LNCaP clone FGC (cell line): ENCODE measurements around a stretch of chr3.

DNA sequence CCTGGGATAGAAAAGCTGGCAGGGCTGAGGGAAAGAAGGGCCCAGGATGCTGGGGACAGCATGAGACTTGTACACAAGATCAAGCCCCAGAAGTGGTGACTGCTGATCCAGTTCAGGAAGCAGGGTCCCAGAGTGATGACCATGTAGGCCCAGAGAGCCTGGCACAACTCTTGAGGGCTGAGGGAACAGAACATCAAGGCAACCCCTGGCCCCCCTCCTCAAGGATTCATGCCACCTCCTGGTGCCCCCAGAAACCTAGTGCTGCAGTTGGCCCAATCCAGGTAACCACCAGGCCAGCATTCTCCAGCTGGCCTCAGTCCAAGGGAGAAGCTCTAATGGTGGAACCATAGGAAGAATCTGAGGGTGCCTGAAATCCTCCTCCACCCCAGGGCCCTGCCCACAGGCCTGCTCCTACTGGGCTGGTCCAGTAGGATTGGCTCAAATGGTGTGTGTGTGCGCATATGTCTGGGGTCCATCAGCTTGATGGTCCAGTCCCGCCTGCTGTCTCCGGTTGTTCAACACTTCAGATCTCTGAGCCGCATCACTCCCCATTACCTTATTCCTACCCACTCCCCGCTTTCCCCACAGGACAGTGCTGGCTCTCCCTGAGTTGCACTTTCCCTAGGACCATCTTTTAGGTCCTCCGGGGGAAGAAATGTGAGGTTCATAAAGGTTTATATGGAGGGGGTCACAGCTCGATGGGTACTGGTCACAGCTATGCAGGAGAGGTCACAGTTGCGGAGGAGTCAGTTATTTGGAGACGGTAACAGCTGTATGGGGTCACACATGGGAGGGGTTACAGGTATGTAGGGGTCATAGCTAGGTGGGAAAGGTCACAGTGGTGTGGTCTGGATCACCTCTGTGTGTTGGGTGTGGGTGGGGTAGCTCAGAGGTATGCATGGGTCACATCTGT lies 7.6 kb downstream of the HYAL2 start:
- RRBS, 2 experiments = no CpG with 5 or more reads among the region's 9 CpGs

- RRBS, 2 experiments = no CpG with 5 or more reads among the region's 10 CpGs
Observed at GRCh38 chr3:50583459-50584357, 14.4 kb downstream of the HEMK1 start.

DNA sequence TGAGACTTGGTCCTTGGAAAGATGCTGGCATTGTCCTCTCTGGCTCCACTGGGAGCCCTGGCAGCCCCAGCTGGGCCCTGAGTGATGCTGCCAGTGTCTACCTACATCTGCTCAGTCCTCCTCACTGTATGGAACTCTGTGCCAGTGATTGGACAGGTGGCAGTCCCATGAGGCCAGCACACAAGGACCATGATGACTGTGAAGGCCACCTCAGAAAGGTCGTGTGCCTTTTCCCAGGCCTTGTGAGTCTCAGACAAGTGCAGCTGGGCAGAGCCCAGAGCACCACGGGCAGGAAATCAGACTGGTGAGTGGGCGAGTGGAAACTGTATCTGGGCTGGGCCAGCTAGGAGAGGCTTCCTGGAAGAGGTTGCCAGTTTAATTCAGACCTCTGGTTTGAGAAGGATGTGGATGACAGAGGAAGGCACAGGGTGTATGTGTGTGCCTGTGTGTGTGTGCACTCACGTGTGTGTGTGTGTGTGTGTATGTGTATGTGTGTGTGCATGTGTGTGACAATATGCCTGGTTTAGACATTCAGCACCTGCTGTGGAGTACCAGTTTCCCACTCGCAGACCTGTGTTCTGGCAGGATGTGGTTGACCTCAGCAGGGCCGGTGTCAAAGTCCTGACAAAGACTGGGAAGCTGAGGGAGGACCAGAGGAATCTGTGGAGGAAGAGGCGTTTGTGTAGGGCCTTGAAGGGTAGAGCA lies 7.0 kb downstream of the MAPKAPK3 start:
- RRBS, 2 experiments = no CpG with 5 or more reads among the region's 7 CpGs

- RRBS, 2 experiments = no CpG with 5 or more reads among the region's 15 CpGs
Observed at GRCh38 chr3:50978932-50979247, 304.2 kb downstream of the DOCK3 start.

GRCh38 chr3:51340259-51341064 lies 44.6 kb upstream of the MANF start:
- RRBS, 2 experiments = no CpG with 5 or more reads among the region's 3 CpGs

DNA sequence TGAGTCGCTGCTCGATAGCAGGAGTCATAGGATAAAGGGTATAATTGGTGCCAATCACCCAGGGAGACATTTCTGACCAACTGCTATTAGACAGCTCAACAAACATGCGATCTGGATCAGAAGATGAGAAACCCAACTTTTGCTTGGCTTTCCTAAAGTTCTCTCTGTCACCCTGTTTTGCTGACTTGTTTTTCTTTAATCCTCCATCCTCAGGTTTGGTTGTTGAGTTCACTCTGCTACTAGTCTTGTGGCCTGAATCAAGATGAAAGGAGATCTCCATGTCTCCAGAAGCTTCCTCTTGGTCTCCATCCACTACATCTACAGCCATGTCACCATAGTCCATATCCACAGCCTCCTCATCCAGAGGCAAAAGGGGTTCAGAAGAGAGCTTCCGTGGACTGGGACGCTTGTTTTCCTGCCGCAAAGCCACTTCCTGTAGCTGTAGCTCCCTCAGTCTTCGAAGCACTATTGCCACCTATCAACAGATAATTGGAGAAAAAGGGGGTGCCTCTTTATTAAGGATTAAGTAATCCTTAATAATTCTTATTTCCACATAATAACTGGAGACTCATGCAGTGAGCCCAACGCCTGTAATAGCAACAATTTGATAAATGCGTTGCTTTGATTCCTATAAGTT lies 50.5 kb downstream of the RBM15B start:
- RRBS, 2 experiments = no CpG with 5 or more reads among the region's 9 CpGs

GRCh38 chr3:51798535-51799136 lies 19.6 kb upstream of the IQCF6 start:
- RRBS, 2 experiments = no CpG with 5 or more reads among the region's 1 CpG

DNA sequence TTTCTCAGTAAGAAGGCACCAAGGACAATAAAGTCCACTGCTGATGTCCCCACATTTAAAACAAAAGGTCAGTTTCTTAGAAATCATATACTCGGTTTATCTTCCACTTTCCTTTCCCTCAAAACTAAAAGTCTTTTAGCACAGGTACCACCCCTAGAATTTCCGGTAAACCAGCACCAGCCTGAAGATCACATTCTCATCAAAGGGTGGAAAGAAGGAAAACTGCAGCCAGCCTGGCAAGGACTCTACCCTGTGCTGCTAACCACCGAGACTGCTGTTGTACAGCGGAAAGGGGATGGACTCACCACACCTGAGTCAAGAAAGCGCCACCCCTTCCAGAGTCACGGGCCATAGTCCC lies 3.2 kb downstream of the IQCF1 start:
- RRBS, 2 experiments = no CpG with 5 or more reads among the region's 6 CpGs

GRCh38 chr3:51962699-51963179 lies 4.5 kb downstream of the PCBP4 start:
- RRBS, 2 experiments = no CpG with 5 or more reads among the region's 5 CpGs

GRCh38 chr3:51975623-51976254 lies 875 bp downstream of the ABHD14A start:
- RRBS, 2 experiments = no CpG with 5 or more reads among the region's 30 CpGs

- RRBS, 2 experiments = no CpG with 5 or more reads among the region's 24 CpGs
Observed at GRCh38 chr3:52005294-52006425, 10.0 kb upstream of the RPL29 start.

DNA sequence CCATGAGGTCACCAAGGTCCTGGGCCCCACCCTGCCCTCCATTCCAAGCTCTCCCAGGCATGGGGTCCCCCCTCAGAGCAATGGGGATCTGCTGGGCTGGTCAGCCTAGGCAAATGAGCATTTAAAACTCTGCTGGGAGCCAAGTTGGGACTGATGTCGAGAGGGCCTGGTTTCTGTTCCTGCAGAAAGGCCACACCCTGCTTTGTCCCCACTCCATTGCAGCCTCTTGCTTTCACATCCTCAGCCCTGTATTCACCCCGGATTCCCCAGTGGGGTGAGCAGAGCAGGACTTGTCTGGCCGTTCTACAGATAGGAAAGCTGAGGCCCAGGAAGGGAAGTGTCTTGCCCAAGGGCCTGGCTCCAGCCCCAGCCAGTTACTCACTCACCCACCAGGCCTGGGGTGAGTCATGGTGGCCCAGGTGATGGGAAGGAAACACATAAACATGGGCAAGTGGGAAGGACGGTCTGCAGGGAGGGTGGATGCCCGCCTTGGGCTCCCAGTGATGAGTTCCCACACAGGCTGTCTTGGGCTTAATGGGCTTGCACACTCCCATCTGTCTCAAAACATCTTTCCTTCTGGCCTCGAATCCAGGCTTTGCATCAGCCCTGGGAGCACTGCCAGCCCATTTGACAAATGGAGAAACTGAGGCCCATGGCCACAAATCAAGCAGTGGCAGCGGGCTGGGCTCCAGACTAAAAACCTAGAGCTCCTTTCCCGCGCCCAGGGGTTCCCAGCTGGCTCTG lies 6.2 kb upstream of the DUSP7 start:
- RRBS, 2 experiments = no CpG with 5 or more reads among the region's 9 CpGs

DNA sequence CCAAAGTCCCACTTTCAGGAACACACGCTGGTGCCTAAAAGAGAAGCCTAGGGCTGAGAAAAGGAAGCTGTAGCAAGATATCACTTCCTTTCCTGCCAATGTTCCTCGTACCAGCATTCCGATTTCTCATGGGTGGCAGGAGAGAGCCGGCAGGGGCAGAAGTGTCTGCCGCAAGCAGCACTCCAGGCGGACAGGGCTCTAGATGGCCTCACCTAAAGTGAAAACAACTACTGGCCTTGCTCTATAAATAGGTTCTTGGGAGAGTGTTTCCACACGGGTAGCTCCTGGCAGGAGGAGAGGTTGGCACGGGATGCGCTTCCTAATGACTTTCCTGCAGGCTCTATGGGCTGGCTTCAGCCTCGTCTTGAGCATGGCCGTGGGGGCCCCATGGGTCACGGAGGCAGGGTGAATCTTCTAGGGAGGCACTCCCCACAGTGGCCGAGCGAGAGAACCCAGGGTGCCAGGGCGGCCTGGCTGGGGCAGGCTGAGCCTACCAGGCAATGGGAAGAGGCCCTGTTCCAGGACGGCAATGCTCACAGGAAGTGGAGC lies 14.4 kb upstream of the DUSP7 start:
- RRBS, 2 experiments = no CpG with 5 or more reads among the region's 16 CpGs

DNA sequence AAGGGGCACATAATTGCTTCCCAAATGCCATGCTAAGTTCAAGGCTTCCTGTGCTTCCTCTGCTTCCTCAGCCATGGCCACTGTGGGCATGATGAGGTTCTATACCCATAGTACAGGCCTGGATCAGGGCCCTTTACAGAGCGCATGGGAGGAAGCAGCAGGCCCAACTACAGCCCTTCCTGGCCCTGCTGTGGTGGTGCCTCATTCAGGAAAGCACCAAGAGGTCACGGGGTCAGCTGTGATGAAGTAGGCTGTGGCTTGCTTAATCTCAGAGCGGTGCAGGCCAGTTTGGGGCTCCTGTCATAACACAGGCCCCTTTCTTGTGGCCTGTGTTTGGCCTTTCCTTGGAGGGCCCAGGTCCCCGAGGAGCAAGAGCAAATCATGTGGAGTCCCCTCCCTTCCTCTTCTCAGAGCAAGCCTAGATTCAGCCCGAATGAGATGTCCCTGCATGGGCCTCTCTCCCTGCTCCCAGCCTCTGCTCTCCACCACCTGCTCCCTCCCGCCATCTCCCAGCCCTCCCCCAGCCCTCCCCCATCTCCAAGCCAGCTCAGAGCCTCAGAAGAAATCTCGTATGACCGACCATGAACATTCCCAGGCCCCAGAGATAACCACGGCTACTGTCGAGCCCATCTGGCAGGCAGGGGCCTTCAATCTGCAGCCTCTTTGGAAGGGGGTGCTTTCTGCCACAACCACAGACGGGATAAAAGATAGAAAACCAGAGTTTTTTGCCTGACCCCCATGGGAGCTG lies 32.2 kb upstream of the DUSP7 start:
- RRBS, 2 experiments = no CpG with 5 or more reads among the region's 11 CpGs

GRCh38 chr3:52108218-52108482 lies 46.1 kb downstream of the POC1A start:
- RRBS, 2 experiments = no CpG with 5 or more reads among the region's 5 CpGs

- RRBS, 2 experiments = no CpG with 5 or more reads among the region's 8 CpGs
Observed at GRCh38 chr3:52108483-52108880, 45.7 kb downstream of the POC1A start.

- RRBS, 2 experiments = no CpG with 5 or more reads among the region's 9 CpGs
Observed at GRCh38 chr3:52140078-52140577, 14.1 kb downstream of the POC1A start.

DNA sequence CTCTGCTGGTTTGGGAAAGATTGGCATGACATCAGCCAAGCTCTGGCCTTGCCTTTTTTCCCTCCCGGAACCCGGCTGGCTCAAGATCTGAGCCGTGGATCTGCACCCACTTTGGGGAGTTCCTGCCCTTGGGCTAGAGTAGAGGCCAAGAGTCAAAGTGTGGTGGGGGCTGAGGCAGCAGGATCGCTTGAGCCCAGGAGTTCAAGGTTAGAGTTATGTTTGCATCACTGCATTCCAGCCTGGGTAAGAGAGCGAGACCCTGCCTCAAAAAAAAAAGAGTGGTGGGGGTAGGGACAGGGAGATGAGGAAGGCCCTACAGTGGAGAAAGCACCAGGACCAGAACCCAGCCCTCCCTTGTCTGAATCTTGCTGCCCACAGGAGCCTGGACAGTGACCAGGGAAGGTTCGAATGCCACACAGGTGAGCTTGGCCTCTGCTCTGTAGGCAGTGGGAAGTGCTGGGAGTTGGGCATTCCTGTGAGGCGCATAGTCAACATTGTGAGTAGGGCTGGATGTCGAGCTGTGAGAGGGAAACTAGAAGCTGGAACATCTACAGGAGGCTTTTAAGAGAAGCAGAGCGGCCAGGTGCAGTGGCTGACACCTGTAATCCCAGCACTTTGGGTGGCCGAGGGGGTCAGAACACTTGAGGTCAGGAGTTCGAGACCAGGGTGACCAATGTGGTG lies 20.4 kb upstream of the ALAS1 start:
- RRBS, 2 experiments = no CpG with 5 or more reads among the region's 11 CpGs

DNA sequence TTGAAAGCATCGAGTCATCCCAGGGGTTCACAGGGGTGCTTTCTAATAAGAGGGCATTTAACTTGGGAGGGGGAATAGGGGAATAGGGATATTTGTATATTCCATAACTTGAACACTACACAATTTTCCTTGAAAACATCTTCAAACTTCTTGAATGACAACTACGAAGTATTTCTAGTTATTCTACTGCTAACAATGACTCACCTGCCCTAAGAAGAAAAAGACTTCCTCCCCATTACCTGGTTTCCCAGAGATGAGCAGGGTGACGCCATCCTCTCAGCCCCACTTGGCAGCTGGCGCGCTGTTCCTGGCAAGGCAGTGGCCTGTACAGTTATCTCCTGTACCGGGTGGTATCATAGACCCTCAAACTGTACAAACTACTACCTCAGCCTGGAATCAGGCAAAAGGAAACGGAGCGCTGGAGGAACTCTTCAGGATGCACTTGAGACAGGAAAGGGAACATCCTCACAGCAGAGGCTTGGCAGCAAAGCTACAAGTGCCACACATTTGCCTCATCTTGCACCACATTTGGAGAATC lies 10.4 kb downstream of the WDR82 start:
- RRBS, 2 experiments = no CpG with 5 or more reads among the region's 8 CpGs